SP-49 (cell line): ENCODE measurements around a stretch of chr13.

GRCh38 chr13:98026317-98027095 is 73.0 kb downstream of the IPO5 start:
- PRO-cap, result no peak

GRCh38 chr13:98255493-98256362 is 78.7 kb upstream of the RNF113B start:
- PRO-cap, result no peak

DNA sequence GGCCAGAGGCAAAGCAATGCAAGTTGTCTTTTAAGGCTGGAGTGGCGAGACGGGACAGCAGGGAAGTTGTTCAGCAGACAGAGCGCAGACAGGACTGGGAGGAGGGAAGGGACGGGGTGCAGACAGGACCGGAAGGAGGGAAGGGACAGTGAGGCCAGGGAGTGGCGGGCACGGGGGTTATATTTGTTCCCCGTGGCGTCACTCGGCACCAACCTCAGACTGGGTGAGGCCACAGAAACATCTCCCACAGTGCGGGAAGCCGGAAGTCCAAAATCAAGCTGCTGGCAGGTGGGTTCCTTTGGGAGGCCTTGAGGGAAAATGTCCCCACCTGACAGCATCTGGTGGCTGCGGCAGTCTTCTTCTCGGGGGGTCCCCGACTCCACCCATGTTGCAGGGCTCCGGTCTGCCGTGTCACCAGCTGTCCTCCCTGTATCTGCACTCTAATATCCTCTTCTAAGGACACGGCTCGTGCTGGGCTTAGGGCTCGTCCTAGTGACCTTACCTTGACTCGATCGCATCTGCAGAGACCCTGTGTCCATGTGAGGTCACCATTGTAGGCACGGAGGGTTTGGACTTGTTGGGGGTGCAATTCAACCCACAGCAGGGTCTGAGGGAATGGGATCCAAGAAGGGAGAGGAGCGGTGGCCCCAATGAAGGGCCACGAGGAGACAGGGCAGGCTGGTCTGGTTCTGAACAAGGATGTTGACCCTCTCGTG is 133.0 kb downstream of the STK24 start:
- PRO-cap, result no peak

DNA sequence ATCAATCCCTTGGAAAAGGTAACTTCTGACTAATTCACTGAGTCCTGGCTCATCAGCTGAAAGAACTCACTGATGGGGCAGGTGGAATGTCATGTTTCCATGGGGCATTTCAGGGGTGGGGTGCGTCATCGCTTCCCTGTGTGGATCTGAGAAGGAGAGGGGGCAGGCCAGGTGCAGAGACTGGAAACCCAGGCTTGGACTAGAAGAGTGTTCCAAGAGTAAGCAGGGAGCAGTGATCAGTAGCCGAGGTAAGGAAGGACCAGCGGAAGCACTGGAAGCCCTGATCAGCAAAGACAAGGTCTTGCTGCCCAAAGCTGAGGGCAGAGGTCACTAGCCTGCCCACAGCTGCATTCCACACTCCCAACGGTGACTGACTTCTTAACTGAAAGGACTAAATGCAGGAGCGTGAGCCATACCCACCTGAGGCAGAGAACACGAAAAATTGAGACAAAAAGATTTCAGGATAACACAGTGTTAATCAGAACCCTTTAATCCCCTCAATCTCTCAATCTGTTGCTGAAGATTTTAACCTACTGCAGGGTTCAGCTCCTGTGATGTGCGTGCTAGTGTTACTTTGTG is 77.4 kb downstream of the STK24 start:
- PRO-cap, result no peak

- PRO-cap, result no peak
Observed at GRCh38 chr13:98508713-98508978, 68.3 kb downstream of the STK24 start.

- PRO-cap, result no peak
Observed at GRCh38 chr13:98518959-98519604, 57.8 kb downstream of the STK24 start.

- PRO-cap, result no peak
Observed at GRCh38 chr13:98548229-98548712, 28.6 kb downstream of the STK24 start.

GRCh38 chr13:98571691-98572882 is 4.8 kb downstream of the STK24 start:
- PRO-cap, result no peak

- PRO-cap, result no peak
Observed at GRCh38 chr13:98658025-98658535, 81.2 kb upstream of the STK24 start.

DNA sequence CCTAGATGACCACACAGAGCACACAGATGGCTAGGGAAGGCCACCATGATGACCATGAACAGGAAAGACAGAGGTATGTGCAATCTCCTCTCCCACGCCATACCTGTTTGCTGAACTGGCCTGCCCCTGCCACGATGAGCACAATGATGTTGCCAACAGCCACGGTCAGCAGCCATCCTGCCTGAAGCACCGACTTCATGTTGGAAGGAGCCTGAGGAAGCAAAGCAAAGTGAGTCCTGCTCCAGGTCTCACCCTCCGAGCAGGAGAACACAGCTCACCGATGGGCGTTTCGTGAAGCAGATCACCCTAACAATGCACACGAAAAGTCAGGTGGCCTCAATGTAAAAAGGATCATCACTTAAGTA is 66.4 kb downstream of the SLC15A1 start:
- PRO-cap, result no peak

GRCh38 chr13:98830292-98830821 is 77.9 kb upstream of the SLC15A1 start:
- PRO-cap, result no peak

DNA sequence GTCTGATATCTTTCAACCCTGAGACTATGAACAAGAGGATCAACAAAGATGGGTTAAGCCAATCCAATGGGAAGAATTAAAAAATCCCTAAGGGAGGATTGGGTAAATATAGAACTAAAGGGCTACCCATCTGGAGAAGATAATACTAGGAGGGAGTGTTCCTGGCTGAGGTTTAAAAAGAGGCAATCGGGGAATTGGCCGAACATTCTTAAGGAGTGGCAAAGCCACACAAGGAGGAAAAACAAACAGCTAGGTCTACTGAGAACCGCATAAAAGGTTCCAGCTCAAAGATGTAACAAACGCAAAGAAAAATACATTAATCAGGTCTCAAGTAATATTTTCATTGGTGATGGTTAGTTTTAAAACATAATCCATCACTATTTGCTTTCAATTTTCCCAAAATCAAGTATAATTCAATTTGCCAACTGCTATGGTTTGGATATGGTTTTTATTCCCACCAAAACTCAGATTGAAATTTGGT is 53.8 kb downstream of the DOCK9 start:
- PRO-cap, result no peak

DNA sequence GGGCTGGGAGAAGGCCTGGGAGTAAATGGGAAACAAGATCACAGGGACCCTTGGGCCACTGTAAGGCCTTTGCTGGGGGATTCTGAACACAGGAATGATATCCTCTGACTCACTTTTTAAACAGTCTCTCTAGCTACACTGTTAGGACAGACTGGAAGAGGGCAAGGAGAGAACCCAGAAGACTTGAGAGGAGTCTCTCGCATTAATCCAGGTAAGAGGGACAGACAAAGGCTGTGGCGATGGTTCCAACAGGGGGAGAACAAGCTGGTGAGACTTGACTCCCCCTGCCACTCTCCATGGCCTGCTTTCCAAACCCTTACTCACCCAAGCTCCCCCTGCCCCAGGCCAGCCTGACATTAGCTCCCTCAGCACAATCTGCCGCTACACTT is 31.8 kb downstream of the DOCK9 start:
- PRO-cap, result no peak

- PRO-cap, result no peak
Observed at GRCh38 chr13:98988279-98988687, 10.4 kb upstream of the DOCK9 start.

- PRO-cap, result no peak
Observed at GRCh38 chr13:98994512-98995325, 16.9 kb upstream of the DOCK9 start.

GRCh38 chr13:99228575-99229490 is 28.2 kb downstream of the UBAC2 start:
- PRO-cap, result no peak

DNA sequence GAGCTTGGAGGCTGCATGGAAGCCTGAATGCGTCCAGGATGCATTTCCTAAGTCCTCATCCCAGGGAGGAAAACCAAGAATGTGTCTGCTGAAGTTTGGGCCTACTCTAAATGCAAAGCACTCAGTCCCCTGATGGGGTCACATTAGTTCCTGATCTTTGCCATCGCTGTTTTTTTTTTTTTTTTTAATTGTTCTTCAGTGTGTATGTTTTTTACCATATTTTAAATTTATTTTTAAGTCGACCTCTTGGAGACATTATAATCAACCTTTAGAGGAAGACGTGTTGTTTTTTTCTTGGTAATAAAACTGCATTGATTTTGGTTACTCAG is 6.6 kb upstream of the GPR18 start:
- PRO-cap, result no peak

DNA sequence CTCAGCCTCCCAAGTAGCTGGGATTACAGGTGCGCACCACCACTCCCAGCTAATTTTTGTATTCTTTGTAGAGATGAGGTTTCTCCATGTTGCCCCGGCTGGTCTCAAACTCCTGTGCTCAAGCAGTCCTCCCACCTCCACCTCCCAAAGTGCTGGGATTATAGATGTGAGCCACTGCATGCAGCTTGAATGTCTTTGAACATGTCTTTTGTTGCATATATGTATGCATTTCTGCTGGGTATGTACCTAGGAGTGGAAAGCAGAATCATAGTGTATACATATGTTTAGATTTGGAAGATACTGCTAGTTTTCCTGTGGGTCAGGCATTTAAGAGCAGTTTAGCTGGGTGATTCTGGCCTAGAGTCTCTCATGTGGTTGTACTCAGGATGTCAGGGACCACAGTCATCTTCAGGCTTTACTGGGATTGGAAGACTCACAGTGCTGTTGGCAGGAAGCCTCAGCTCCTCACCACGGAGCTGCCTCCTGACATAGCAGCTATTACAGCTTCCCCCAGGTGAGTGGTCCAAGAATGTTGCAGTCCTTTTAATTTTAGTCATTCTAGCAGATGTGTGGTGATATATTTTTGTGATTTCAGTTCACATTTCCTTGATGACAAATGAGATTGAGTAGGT is 16.8 kb upstream of the GPR18 start:
- PRO-cap, result no peak

GRCh38 chr13:99294500-99295673 is 12.3 kb downstream of the GPR183 start:
- PRO-cap, result no peak

- PRO-cap, result no peak
Observed at GRCh38 chr13:99295674-99296239, 11.4 kb downstream of the GPR183 start.